ENCODE data around the genes SCGB1C1 and PHRF1.

- RRBS: no CpG with 5 or more reads among the region's 12 CpGs
These were observed at the start of gene SCGB1C1 for GRCh38 chr11:192674-193163. Gene SCGB1C1 (plus strand): TSS chr11:193078.

GRCh38 chr11:197700-197980, 1.1 kb downstream of the ODF3 start:
- RRBS: no CpG with 5 or more reads among the region's 6 CpGs

DNA sequence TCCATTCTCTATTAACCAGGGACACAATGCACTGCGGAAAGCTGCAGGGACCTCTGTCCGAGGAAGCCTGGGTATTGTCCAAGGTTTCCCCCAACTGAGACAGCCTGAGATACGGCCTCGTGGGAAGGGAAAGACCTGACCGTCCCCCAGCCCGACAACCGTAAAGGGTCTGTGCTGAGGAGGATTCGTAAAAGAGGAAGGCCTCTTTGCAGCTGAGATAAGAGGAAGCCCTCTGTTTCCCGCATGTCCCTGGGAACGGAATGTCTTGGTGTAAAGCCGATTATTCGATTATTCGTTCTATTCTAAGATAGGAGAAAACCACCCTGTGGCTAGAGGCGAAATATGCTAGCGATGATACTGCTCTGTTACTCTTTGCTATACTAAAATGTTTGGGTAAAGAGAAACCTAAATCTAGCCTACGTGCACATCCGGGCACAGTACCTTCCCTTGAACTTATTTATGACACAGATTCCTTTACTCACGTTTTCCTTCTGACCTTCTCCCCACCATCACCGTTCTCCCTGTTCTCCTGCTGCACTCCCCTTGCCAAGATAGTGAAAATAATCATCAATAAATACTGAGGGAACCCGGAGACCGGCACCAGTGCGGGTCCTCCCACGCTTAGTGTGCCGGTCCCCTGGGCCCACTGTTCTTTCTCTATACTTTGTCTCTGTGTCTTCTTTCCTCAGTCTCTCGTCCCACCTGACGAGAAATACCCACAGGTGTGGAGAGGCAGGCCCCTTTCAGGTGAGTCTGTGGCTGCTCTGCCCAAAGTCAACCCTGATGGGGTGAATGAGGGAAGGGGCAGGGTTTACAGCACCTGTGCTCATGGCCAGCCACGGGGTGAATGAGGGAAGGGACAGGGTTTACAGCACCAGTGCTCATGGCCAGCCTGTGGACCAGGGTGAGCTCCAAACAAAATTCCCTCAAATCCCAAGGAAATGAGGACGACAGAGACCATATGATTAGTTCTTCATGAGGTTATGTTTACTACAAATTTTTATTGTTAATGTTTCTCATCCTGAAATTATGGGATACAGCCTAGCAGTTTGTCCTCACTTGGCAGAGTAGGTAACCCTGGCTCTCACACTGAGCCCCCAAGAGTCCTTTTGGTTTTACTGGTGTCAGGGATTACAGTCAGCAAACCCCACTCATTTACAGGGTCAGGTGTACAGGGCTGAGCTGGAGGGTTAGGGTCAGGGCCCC, 4.8 kb downstream of the BET1L start:
- RRBS: 94% methylated on average over 3 of the region's 28 CpGs

- RRBS: no CpG with 5 or more reads among the region's 9 CpGs
These were observed 1.8 kb downstream of the RIC8A start for GRCh38 chr11:209370-209552.

- RRBS: no CpG with 5 or more reads among the region's 29 CpGs
These were observed 11.5 kb downstream of the RIC8A start for GRCh38 chr11:218765-219742.

GRCh38 chr11:222937-223567, 13.1 kb downstream of the SIRT3 start:
- RRBS: no CpG with 5 or more reads among the region's 15 CpGs

DNA sequence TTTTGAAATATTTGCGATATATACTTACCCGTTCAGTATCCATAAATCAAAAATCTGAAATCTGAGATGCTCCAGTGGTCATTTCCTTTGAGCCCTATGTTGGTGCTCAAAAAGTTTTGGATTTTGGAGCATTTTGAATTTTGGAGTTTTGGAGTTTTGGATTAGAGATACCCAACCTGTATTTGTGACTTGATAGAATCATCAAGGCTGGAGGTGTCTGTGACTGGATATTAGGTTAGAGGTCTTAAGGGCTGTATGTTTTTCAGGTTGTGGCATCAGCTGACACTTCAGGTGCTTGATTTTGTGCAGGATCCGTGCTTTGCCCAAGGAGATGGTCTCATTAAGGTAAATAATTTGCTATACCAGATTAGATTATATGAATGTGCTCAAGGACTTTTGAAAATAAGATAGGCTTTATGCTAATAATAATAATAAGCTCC, 2.0 kb downstream of the PSMD13 start:
- RRBS: no CpG with 5 or more reads among the region's 3 CpGs

DNA sequence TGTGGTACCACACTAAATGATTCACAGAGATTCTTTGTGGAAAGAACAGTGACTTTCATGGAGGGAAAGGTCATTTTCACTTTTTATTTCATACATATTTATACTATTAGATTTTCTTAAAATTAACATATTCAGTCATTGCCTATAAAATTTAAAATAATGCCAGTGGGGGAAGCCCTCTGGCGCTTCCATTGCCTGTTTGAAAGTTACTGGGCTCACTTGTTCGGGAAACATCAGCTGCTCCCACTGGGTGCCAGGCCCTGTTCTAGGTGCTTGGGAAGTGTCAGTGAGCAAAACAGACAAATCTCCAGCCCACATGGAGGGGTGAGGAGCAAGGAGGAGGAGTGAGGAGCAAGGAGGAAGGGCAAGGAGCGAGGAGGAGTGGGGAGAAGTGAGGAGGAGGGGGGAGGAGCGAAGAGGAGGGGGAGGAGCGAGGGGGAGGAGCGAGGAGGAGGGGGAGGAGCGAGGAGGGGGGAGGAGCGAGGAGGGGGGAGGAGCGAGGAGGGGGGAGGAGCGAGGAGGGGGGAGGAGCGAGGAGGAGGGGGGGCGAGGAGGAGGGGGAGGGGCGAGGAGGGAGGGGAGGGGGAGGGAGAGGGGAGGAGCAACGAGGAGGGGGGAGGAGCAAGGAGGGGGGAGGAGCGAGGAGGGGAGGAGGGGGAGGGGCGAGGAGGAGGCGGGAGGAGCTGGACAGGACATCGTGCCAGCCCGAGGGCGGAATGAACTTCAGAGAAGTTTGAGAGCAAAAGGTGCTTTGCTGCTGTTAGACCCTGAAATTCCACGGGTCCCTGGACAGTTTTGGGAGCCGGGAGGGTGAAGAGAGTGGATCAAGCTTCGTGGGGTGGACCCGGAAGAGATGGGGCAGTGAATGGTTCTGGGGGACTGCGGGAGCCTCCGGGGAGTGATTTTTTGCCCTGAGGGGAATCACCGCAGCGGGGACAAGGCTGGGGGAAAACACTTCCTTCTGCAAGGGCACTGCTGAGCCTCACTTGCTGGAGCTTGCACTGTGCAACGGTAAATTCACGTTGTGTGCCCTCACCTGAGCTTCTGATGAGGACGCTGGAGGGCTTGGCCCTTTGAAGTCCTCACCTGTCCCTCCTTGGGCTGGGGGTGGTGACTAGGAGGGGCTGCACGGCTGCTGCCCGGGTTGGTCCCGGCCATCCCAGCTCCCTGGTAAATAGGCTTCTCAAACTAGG, 10.9 kb upstream of the NLRP6 start:
- RRBS: 25% methylated on average over 2 of the region's 34 CpGs

- RRBS: no CpG with 5 or more reads among the region's 21 CpGs
These were observed 8.9 kb upstream of the NLRP6 start for GRCh38 chr11:269104-269938.

- RRBS: no CpG with 5 or more reads among the region's 4 CpGs
These were observed 1.1 kb downstream of the IFITM2 start for GRCh38 chr11:308785-309024.

DNA sequence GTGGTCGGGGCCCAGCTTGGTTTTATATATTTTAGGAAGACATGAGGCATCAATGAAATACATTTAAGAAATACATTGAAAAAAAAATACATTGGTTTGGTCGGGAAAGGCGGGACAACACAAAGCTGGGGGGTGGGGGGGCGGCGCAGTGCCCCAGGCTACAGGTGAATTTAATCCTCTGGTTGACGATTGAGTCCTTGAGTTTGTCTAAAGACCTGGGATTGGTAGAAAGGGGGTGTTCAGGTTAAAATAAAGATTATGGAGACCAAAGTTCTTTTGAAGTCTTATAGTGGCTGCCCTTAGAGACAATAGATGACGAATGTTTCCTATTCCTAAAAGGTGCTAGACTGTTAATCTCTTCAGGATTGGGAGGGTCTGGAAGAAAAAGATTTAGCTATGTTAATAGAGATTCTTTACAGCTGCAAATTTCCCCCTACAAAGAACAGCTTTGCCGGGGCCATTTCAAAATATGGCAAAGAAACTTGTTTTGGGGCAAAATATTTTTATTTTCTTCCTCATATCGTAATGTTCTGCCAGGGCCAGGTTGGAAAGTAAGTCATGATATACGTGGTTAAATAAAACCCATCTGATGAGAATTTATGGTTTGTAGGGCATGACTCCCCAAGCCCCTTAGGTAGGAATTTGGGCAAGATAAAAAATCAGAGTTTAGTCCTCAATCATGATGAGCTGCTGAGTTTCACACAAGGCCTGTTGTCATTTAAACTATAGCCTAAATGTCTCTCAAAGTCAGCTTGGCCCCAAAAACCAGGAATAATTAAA, 3.3 kb downstream of the IFITM1 start:
- RRBS: no CpG with 5 or more reads among the region's 10 CpGs

GRCh38 chr11:392126-392731, 1.8 kb upstream of the PKP3 start:
- RRBS: 85% methylated on average over 6 of the region's 34 CpGs

GRCh38 chr11:394455-395133, 585 bp downstream of the PKP3 start:
- RRBS: 5% methylated on average over 2 of the region's 34 CpGs

- RRBS: no CpG with 5 or more reads among the region's 15 CpGs
These were observed 1.9 kb upstream of the ANO9 start for GRCh38 chr11:443597-444154.

DNA sequence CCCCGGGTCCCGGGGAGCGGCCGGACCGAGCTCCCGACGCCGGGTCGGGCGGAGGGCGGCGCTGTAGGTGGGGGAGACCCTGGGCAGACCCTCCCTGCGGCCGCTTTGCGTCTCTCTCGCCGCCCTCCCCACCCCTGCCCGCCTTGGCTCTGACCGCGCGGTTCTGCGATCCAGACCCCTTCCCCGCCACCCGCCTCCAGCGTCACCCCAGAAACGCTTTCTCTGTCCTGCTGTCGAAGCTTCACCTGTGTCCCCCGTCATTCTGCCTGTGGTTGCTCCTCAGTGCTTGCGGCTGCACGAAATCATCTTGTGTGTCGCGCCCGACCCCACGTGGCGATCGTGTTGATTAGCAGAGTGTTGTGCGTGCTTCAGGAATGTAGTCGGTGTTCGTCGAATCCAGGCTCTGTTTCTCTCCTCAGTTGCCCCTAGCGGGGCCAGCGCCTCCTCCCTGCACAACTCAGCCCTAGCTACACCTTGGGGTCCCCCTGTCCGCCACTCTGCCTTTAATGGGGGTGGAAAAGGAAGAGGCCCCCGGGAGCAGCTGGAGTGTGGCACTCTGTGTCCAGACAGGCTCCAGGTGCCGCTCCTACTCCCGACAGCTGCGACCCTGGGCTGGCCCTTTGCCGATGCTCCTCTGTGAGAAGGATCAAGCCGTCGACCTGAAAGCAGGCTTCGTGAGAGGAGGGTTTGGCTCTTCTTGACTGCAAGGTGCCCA, 864 bp downstream of the PTDSS2 start:
- RRBS: no CpG with 5 or more reads among the region's 51 CpGs

- RRBS: no CpG with 5 or more reads among the region's 20 CpGs
These were observed 8.7 kb downstream of the RNH1 start for GRCh38 chr11:498271-498772.

GRCh38 chr11:576068-577138, at the start of gene PHRF1:
Gene PHRF1 (plus strand): TSS chr11:576470.
- RRBS: 1% methylated on average over 51 of the region's 124 CpGs

GRCh38 chr11:579981-580475, 3.8 kb downstream of the PHRF1 start:
- RRBS: no CpG with 5 or more reads among the region's 14 CpGs

DNA sequence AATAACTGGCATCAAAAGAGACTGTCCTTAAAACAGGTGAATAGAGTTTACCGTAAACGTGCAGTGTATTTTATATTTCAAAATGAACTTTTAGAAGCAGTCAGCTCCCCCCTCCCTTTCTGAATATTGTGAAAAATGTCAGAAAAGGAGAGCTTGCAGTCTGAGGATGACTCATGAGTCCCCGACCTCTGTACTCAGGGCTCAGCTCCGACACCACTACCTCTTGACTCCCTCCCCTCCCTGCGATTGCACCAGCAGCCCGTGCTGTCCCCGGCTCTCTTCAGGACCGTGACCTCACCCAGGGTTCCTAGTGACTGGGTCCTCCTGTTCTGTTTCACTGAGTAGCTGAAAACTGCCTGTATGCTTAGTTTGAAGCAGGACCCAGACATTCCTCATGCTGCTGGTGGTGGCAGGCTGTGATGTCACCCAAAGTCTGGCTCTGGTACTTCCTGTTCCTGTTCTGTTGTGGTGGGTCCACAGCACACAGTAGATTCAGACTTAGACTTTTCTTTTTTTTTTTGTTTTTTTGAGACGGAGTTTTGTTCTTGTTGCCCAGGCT, 11.7 kb downstream of the PHRF1 start:
- RRBS: no CpG with 5 or more reads among the region's 9 CpGs

DNA sequence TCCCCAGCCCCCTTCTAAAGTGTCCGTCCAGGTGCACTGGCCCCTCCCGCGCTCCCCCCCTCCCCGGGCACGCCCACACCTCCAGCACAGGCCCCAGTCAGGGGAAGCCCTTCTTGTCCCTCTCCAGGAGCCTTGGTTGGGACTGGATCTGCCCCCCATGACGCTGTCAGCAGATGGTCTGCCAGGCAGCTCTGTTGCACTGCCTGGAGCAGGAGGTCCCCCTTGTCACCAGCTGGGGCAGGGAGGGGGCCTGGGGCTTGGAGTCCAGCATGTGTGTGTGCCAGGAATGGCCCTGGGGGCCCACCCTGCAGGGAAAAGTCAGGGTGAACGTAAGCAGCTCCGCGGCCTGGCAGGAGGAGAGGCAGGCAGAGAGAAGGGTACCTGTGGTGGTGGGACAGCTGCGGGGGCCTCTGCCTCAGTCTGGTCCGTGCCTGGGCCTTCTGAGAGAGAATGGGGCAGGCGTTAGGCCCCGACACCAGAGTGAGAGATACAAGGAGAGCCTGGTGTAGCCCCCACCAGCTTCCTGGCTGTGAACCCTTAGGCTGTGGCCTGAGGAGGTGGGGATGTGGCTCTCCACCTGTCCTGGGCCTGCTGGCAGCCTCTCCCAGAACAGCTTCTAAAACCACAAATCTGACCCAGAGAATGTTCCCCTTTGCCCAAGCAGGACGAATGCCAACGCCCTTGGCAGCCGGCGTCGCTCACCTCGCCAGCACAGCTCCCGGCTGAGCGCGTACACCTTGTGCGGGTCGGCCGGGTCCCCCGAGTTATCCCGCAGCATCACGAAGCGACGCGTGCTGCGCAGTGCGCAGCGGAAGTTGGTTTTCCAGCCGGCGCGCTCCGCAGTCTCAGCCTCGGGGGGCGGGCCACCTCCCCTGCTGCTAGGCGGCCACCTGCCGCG, 1.4 kb downstream of the IRF7 start:
- RRBS: 84% methylated on average over 14 of the region's 43 CpGs